Melanocyte of skin (primary cell): ENCODE measurements around a stretch of chr14.

- CAGE, long polyA plus RNA, 2 experiments = no peak in any of the 2 experiments
Observed at GRCh38 chr14:70919467-70920333, 12.4 kb downstream of the PCNX1 start.

GRCh38 chr14:71001656-71002214 lies 94.5 kb downstream of the PCNX1 start:
- CAGE, long polyA plus RNA, 2 experiments = no peak in any of the 2 experiments

GRCh38 chr14:71103340-71103631 lies 196.0 kb downstream of the PCNX1 start:
- CAGE, long polyA plus RNA, 2 experiments = no peak in any of the 2 experiments

DNA sequence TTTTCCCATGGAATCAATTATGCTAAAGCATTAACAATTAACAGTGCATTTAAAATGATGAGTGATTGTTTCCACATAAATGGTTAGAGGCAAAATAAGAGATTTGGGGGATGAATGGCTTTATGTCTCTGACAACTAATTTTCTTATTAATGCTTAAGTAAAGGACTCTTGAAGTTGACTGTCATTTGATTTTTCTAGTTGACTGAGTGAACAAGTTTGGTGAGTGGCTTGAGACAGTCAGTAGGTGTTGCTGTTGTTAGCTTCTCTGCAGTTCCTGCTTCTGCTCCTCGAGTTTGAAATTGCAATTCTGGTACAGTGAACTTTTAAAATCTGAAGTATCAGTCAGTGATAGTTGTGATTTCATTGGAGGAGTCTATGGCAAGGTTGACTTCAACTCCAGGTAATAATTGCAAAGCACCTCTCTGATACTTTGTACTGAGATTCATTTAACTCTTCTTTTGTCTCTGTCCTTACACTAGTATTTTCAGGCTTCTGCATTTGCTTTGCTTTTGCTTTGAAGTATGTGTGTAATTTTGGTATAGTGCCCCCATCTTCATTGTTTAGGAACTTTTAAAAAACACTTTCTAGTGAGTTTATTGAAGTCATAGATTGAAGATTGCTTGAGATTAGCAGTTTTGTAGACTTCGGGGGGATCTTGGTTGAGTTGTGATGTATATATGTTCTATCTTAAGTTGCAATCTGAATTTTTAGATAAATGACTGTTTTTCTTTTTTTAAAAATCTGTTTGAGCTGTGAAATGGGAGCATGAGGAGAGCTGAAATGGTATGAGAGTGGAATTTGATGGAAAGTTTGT lies 2.5 kb downstream of the SIPA1L1 start:
- CAGE, long polyA plus RNA, 2 experiments = no peak in any of the 2 experiments

GRCh38 chr14:71384181-71385041 lies 64.1 kb downstream of the SIPA1L1 start:
- CAGE, long polyA plus RNA, 2 experiments = no peak in any of the 2 experiments

- CAGE, long polyA plus RNA, 2 experiments = no peak in any of the 2 experiments
Observed at GRCh38 chr14:71982014-71982437, 49.8 kb downstream of the RGS6 start.

DNA sequence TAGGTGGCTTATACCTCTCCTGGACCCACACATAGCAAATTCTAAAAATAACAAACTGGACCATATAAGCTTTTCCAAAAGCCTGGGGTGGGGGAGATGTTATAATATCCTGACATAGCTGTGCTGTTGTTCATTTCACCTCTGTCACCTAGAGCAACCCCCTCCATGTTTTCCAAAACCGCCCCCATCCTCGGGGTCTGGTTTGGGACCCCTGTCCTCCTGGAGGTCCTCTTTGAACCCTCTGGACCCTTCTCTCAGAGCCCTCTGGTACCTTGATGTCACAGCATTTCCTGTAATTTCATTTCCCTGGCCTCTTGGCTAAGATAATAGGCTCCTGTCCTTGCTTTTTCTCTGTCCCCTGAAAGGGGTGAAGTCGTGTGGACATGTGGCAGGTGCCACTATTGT lies 165.8 kb downstream of the RGS6 start:
- CAGE, long polyA plus RNA, 2 experiments = no peak in any of the 2 experiments

DNA sequence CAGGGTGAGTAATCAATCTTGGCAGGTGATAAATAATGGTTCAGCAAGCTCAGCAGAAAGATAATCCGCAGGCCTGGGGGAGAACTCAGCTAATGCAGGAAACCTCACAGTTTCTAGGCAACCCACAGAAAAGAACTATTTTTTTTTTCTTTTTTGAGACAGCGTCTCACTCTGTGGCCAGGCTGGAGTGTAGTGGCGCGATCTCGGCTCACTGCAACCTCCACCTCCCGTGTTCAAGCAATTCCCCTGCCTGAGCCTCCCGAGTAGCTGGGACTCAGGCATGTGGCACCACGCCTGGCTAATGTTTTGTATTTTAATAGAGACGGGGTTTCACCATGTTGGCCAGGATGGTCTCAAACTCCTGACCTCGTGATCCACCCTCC lies 442.3 kb downstream of the DPF3 start:
- CAGE, long polyA plus RNA, 2 experiments = no peak in any of the 2 experiments

- CAGE, long polyA plus RNA, 2 experiments = no peak in any of the 2 experiments
Observed at GRCh38 chr14:72559670-72560097, 334.2 kb downstream of the DPF3 start.

- CAGE, long polyA plus RNA, 2 experiments = no peak in any of the 2 experiments
Observed at GRCh38 chr14:72665381-72665837, 228.5 kb downstream of the DPF3 start.

- CAGE, long polyA plus RNA, 2 experiments = no peak in any of the 2 experiments
Observed at GRCh38 chr14:72714700-72715141, 179.2 kb downstream of the DPF3 start.

- CAGE, long polyA plus RNA, 2 experiments = no peak in any of the 2 experiments
Observed at GRCh38 chr14:73096863-73097243, 38.5 kb downstream of the RBM25 start.

GRCh38 chr14:73108963-73109601 lies 27.2 kb upstream of the PSEN1 start:
- CAGE, long polyA plus RNA, 2 experiments = no peak in any of the 2 experiments

- CAGE, long polyA plus RNA, 2 experiments = no peak in any of the 2 experiments
Observed at GRCh38 chr14:73537219-73538185, 559 bp downstream of the ACOT1 start.

GRCh38 chr14:73723253-73724351 lies 9.4 kb upstream of the PNMA1 start:
- CAGE, long polyA plus RNA, 2 experiments = no peak in any of the 2 experiments

DNA sequence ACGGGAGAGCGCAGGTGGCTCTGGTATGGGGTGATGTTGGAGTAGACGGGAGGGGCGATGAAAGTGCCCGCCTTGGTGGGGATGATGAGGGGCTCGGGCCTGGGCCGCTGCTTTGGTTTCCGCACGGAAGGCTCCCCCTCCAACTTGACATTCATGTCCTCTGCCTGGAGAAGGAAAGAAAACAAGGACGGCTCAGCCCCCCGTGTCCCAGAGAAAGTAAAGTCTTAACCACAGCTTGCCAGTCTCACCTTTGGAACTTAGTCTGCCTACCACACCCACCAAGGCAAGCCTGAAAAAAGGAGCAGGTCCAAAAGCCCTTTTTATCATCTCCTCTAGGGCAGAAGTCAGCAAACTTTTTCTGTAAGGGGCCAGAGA lies 15.6 kb upstream of the PNMA1 start:
- CAGE, long polyA plus RNA, 2 experiments = no peak in any of the 2 experiments

- CAGE, long polyA plus RNA, 2 experiments = no peak in any of the 2 experiments
Observed at GRCh38 chr14:73833616-73834003, 18.0 kb upstream of the PTGR2 start.

DNA sequence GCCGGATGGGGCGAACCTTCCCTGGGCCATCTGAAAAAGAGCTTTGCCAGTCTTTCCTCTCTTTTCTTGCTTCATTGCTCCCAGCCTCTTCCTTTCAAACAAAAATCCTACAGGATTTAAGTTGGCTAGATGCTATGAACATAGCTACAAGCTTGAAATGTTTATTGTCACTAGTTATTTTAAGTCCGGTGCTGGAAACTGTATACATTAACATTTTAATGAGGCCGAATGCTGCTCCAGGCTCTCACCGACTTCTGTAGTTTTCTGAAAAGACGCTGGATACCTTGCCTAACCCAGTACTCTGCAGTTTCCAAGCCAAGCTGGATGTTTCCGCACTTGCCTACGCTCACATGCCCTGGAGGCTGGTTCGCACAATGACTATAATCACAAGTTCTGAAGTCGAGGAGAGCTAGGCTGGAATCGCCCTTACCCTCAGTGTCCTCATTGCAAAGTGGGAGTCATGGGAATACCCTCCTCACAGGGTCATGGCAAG lies 39.2 kb downstream of the LTBP2 start:
- CAGE, long polyA plus RNA, 2 experiments = no peak in any of the 2 experiments

DNA sequence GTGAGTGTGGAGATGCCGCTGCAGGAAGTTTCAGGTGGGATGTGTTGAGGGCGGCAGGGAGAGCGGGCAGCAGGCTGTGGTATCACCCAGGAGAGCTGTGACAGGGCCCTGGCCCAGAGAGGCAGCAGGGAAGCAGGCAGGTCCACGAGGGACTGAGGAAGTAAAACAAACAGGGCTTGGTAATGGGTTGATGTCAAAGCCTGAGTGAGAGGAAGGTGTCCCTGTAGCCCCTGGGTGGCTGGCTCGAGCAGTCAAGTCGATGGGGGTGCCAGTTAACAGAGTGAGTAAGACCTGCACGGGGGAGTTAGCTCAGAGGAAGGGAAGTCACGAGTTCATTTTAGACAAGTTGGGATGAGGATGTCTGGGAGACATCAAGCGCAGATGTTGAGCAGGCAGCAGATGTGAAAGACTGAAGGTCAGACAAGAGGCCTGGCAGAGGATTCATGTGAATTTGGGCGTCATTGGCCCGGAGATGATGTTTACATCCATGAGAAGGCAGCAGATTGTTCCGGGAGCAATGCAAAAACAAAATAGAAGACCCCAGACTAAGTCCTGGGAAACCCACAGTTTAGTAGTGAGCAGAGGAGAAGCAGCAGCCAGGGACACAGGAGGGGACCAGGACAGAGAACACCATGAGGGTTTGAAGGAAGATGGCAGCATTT lies 15.4 kb downstream of the LTBP2 start:
- CAGE, long polyA plus RNA, 2 experiments = no peak in any of the 2 experiments

DNA sequence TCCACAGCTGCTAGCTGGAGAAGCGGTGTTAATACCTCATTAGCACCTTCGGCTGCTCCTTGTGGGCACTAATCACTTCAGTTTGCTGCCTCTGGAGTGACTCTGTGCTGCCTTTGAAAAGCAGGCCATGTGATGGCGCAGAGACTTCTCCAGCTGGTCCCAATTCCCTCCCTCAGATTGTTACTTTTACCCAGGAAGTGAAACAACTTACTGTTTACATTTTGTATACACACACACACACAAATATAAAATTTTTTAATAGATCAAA lies 41.4 kb upstream of the LTBP2 start:
- CAGE, long polyA plus RNA, 2 experiments = no peak in any of the 2 experiments